MCF 10A (cell line): ENCODE measurements around a stretch of chr2.

DNA sequence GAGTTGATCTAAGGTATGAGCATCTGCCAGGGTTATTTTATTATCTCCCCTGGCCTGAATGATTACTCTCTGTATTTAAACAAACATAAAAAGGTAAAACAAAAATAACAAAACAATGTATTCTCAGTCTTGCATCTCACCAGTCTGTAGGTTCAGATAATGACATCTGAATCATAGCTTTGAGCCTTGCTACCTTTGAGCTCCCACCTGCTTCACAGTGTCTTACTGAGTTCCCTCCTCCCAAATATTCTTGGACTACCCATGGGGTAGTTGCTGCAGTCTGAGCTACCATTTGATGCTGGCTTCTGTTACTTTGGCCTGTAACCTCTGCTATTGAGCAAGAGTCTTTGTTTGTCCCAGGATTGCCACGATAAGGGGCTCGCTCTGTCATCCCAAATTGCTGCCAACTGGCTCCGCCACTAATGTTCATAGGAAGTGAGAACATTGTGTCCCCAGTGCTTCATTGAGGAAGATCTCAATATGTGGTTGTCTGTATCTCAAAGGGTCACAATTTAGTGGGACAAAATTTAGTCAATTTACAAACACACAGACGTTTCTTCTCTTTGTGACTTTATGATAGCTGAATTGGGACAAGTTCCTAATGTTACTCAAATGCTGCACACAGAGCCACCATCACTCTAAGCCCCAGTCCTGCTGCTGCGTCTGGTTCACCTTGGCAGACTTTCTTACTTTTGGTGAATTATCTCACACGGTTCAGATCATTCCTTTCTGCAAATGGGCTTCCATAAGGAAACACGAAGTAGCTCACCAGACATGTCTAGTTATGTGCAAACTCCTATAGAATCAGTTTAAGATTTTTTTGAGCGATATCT lies 103.9 kb downstream of the TRIM43 start:
- PRO-cap: no peak
- RRBS: no CpG with 5 or more reads among the region's 8 CpGs

DNA sequence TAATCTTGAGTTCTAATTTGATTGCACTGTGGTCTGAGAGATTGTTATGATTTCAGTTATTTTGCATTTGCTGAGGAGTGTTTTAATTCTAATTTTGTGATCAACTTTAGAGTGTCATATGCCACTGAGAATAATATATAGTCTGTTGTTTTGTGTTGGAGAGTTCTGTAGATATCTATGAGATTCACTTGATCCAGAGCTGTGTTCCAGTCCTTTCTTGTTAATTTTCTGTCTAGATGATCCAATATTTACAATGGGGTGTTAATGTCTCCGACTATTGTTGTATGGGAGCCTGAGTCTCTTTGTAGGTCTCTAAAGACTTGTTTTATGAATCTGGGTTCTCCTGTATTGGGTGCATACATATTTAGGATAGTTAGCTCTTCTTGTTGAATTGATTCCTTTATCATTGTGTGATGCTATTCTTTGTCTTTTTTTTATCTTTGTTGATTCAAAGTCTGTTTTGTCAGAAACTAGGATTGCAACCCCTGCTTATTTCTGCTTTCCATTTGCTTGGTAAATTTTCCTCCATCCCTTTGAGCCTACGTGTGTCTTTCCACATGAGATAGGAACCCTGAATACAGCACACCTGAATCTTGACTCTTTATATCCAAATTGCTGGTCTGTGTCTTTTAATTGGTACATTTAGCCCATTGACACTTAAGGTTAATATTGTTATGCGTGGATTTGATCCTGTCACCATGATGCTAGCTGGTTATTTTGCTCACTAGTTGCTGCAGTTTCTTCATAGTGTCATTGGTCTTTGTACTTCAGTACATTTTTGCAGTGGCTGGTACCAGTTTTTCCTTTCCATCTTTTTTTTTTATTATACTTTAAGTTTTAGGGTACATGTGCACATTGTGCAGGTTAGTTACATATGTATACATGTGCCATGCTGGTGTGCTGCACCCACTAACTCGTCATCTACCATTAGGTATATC lies 171.1 kb downstream of the ANKRD36C start:
- PRO-cap: no peak
- RRBS: no CpG with 5 or more reads among the region's 4 CpGs

GRCh38 chr2:95838832-95839276 lies 152.8 kb downstream of the ANKRD36C start:
- PRO-cap: no peak
- RRBS: no CpG with 5 or more reads among the region's 3 CpGs

DNA sequence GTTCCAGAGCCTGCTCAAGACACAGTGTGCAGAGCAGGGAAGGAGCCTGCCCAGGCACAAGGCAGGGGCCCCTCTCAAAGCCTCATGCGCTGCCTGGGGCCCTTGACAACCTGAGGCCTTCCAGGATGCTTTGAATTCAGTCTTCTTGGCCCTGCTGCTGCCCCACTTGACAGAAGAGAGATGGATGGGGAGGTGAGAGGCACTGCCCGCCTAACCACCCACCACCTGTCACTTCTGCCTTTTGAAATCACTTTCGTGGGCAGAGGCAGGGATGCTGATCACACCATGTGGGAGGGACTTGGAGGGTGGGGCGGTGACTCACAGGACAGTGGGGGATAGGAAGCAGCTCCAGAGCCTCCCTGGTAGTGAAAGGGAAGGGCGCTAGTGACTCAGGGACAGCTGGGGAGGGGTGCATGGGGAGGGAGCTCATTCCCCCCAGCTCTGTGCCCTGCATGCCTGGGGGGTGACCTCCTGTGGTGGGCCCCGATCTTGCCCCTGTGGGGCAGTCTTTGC lies 28.3 kb upstream of the GPAT2 start:
- PRO-cap: bidirectional peak, plus-strand start at position 395 of the sequence, minus-strand start at position 243 of the sequence
- RRBS: no CpG with 5 or more reads among the region's 6 CpGs

DNA sequence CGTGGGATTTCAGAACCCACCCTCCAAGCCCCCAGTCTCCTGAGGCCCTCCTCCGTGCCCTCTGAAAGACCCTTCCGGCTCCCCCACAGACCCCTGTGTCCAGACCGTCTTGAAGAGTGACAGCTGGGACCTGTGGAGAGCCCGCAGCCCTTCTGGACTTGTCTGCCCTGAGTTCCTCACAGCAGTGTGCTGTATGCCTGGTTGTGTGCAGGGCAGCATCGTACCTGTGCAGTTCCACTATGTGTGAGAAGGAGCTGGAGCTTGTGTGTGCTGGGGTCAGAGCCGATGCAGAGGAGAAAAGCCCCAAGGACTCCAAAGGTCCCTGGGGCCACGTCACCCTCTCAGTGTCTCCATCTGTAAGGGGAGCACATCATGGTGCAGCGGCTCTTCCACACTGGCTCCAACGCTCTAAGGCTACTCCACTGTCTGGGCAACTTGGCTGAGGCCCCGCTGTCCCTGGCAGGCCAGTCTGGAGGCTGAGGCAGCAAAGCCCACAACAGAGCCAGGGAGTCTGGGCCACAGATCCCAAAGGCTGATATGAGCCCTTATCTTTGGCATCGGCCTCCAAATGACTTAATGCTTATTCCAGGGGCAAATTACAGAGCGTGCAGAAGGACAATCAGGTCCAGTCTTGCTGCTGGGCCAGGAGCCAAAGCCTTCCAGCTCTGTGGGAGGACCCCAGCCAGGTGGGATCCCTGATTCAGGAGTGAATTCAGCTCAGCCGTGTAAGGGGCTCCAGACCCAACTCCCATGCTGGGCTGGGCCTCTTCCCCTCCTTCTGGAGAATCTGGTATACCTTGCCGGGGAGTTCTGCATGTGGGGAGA lies 1.6 kb upstream of the DUSP2 start:
- PRO-cap: no peak
- RRBS: no CpG with 5 or more reads among the region's 15 CpGs

GRCh38 chr2:96359826-96360399 lies 24.3 kb downstream of the NCAPH start:
- PRO-cap: no peak
- RRBS: no CpG with 5 or more reads among the region's 5 CpGs

DNA sequence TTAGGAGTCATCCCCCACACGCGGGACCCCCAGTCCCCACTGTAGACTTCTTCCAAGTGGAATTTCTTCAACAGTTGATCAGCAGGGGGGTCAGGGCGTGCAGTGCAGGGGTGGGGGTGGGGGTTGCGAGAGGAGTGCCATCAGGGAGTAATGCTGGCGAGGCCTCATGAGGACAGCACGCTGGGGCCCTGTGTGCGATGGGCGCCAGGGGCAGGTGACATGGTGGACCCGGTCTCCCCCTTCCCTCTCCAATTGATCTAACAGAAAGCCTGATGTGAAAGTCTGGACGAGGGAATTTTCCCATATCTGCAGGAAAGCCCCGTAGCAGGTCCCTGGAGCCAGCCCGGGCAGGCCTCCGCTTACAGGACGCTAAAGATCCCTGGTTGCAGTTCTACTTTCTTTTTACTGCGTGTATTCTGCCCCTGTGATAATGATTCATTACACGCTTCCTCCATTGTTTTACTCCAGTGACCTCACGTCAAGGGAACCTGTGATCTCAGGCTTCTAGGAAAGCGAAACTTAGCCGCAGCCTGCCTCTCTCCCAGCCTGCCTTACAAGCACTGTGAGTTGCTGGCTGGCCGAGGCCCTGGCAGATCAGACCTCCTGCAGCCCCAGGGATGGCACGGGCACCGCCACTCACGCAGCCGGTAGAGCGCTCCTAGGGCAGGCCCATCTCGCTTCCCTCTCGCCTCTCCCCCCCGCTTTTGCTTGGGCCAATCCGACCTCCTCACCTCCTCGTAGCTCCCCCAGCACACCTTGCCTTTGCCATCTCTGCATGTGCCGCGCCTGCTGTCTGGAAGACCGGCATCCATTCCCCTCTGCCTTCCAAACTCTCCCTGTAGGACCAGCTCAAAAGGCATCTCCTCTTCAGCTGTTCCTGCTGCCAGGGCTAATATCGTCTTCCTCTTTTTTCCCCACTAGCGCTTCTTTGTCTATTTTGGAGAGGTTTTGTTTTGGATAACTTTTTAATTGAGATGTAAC lies 19.2 kb downstream of the NEURL3 start:
- PRO-cap: bidirectional peak, plus-strand start at position 563 of the sequence, minus-strand start at position 559 of the sequence
- RRBS: no CpG with 5 or more reads among the region's 35 CpGs

- PRO-cap: no peak
- RRBS: no CpG with 5 or more reads among the region's 10 CpGs
Observed at GRCh38 chr2:96501972-96502391, 3.2 kb downstream of the NEURL3 start.

- PRO-cap: no peak
- RRBS: no CpG with 5 or more reads among the region's 10 CpGs
Observed at GRCh38 chr2:96534543-96535752, 1.6 kb upstream of the ARID5A start.

DNA sequence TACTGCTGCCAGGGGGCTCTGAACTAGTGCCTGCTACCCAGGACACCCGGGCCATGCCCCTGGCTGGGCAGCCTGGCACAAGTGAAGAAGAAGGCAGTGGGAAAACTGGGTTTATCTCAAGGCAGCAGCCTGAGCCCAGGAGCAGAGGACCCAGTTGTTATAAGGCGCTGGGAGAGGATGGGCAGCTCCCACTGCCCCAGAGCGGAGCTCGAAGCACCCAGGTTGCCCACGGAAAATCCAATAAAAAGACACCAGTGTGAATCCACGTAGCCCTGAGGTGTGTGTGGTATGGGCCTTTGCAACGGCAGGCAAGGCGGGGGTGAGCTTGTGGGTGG lies 15.8 kb downstream of the ARID5A start:
- PRO-cap: no peak
- RRBS: no CpG with 5 or more reads among the region's 8 CpGs

DNA sequence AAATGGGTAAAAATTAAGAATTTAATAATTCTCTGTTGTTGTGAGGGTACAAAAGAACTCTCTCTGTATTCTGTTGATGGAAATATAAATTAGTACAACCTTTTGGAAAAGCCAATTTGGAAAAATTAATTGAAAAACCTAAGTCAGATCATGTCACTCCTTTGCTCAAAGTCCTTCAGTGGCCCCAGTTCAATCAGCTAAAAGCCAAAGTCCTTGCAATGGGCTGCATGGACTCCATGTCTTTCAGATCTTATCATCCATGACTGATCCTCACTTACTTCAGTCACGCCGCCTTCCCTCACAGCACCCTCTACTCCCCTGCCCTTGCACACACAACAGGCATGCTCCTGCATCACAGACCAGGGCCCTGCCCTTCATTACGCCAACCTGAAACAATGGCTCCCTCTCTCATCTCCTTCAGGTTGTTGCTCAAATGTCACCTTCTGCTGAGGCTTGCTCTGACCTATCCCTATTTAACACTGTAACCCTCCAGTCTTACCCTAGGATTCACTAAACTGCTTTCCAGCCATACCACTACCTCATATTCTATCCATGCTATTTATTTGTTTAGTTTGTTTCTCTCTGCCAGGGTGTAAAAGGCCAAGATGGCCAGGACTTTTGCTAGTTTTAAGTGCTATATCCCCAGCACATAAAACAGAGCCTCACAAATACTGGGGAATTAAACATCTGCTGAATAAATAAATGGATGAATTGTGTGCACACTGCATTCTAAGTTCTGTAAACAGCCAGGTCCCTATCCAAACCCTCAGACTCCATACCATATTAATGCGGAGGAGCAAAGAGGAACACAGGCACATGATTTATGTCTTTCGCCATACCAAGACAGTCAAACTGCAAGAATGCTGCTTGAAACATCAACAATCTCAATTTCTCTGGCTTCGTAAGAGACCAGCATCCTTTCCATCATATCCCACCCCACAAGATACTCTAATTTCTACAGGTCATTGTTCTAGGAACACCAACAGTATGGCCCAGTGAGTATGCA lies 15.3 kb downstream of the KANSL3 start:
- PRO-cap: no peak
- RRBS: no CpG with 5 or more reads among the region's 6 CpGs

DNA sequence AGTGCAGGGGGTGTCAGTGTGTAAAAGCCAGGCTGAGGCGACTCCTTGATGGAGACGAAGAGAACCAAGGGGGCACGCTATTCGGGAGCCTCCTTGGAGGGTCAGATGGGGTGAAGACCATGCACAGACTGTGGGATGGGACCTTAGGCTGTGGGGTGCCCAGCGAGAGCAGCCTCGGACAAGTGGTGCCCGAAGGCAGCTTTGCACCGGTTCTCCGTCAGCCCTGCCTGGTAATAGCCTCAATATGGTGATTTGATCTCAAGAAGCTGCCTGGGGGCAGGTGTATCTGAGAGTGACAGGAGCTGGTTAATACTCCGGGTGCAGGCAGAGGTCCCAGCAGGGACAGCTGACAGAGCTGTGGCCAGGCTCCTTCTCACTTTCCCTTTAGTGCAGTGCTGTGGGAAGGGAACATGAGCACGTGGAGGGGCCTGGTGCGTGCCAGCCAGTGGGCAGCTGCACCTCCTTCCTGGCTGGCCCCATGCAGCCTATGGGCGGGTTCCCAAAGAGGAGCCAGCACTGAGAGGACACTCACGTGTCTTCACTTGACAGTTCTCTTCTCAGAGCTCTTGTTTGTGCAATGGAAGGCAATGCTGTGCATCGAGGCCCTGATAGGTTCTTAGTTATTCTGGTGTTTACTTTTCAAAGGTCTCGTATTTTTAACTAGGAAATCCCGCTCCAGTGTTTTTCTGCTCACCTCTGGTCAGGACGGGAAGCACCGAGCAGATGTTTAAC lies 9.1 kb downstream of the CNNM4 start:
- PRO-cap: no peak
- RRBS: no CpG with 5 or more reads among the region's 19 CpGs

DNA sequence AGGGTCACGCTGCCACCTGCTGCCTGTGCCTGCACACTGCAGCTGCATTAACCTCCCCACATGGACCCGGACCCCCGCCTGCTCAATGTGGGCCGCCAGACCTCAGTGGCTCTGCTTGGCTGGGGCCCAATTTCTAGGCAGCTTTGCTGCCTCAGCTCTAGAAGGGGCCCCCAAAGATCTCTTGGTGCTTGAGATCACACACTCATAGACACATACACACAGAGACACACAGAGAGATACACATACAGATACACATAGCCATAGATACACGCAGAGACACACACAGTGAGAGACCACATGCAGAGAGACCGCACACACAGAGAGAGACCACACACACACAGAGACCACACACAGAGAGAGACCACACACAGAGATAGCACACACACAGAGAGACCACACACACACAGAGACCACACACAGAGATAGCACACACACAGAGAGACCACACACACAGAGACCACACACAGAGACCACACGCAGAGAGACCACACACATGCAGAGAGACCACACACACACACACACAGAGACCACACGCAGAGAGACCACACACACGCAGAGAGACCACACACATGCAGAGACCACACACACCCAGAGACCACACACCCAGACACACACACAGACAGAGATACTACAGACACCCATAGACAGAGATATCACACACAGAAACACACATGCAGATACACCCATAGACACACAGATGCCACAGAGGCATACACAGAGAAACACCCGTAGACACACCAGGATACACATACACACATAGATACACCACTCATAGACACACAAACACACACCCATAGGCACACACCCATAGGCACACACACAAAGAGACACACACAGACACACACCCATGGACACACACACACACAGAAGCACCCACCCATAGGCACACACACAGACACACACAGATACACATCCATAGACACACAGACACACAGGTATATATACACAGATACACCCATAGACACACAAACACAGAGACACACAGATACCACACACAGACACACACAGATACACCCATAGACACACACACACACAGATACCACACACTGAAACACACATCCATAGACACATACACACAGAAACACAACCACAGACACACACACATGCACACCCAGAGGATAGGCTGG lies 14.6 kb upstream of the CNNM3 start:
- PRO-cap: no peak
- RRBS: no CpG with 5 or more reads among the region's 10 CpGs

GRCh38 chr2:96816994-96817704 lies 1.1 kb downstream of the CNNM3 start:
- PRO-cap: no peak
- RRBS: under 1% methylated on average over 11 of the region's 67 CpGs

- PRO-cap: no peak
- RRBS: no CpG with 5 or more reads among the region's 30 CpGs
Observed at GRCh38 chr2:96832507-96833811, 10.9 kb downstream of the ANKRD23 start.

- PRO-cap: no peak
- RRBS: no CpG with 5 or more reads among the region's 10 CpGs
Observed at GRCh38 chr2:96891486-96892097, 21.7 kb upstream of the SEMA4C start.

DNA sequence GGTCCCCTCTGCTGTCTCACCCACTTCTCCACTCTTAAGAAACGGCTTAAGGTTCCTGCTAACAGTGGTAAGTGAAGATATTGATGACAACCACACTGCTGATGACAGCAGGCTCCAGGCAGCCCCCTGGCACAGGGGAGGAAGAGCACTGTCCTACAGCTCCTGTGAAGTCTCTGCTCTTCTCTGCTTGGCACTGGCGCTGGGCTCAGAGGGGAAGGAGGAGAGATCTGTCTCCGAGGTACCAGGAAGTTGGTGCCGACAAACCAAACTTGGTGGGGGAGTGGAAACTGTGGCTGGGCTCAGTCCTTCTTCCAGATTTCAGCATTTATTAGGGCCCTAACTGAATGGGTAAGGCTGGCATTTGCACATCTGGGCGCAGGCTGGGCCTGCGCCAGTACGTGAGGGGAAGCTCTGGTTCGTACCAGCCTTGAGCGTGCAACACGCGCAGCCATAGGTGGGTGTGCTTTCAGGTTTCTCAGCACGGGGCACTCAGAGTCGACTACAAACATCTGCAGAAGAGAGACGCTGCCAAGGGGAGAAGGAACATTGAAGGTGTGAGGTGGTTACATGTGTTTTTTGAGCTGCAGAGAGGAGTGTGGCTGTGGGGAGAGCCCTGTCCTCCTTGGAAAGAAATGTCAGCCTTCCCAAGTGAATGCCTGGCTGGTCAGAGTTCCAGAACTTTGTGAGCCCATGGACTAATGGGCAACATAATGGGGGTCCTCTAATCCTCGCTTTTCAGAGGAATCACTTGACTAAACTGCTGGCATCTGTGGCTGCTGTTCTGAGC lies 55.0 kb upstream of the SEMA4C start:
- PRO-cap: no peak
- RRBS: no CpG with 5 or more reads among the region's 15 CpGs

DNA sequence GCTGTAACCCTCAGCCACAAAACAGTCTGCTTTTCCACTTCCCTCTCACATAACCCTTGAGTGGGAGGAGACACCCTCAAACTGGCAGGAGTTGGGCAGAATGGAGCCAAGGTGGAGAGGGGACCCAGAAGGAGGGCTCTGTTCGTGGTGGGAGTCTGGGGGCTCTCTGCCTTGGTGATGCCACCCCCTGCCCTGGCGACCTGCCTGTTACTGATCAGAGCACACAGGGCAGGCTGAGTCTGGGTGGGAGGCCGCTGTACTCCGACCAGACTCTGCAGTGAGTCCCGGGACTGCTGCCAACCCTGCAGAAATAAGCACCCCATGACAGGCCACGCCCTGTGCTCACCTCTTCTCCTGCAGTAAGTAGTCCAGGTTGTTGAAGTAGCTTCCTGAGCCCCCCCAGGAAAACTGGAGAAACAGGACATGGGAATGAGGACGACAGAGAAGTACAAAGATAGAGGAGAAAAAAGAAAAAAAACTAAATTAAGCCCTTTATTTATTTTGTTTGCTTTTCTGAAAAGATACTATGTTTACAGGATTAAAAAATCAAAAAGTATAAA lies 15.9 kb downstream of the FAM178B start:
- PRO-cap: no peak
- RRBS: no CpG with 5 or more reads among the region's 7 CpGs

- PRO-cap: no peak
- RRBS: no CpG with 5 or more reads among the region's 9 CpGs
Observed at GRCh38 chr2:97192807-97193518, 80.0 kb downstream of the ANKRD36 start.

GRCh38 chr2:97590454-97591211 lies 956 bp upstream of the ANKRD36B start:
- PRO-cap: bidirectional peak, plus-strand start at chr2:97590675, minus-strand start at chr2:97590664; bidirectional peak, plus-strand start at chr2:97590961, minus-strand start at chr2:97590888
- RRBS: no CpG with 5 or more reads among the region's 39 CpGs